ENCODE results near the genes SLC52A3 and C20orf202.

DNA sequence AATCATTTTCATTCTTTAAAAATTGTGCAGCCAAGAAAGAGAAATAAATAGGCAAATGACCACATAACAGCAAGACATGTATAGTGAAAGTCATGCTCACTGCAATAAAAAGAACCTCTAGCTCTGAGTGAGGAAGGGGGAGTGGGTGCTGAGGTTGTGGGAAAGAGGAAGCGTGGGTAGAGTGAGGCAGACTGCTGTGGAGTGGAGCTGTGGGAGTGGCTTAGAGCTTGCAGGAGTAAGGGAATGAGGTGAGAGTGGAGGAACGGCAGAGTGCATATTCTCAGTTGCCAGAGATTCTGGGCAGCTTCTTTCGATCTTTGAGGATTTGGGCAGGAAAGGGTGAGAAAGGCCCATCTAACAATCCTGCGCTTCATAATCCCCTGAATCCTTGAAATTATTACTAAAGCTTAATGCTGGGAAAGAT, 10.5 kb downstream of the DEFB129 start:
- PRO-cap = unidirectional peak, plus-strand start at position 238 of the sequence

DNA sequence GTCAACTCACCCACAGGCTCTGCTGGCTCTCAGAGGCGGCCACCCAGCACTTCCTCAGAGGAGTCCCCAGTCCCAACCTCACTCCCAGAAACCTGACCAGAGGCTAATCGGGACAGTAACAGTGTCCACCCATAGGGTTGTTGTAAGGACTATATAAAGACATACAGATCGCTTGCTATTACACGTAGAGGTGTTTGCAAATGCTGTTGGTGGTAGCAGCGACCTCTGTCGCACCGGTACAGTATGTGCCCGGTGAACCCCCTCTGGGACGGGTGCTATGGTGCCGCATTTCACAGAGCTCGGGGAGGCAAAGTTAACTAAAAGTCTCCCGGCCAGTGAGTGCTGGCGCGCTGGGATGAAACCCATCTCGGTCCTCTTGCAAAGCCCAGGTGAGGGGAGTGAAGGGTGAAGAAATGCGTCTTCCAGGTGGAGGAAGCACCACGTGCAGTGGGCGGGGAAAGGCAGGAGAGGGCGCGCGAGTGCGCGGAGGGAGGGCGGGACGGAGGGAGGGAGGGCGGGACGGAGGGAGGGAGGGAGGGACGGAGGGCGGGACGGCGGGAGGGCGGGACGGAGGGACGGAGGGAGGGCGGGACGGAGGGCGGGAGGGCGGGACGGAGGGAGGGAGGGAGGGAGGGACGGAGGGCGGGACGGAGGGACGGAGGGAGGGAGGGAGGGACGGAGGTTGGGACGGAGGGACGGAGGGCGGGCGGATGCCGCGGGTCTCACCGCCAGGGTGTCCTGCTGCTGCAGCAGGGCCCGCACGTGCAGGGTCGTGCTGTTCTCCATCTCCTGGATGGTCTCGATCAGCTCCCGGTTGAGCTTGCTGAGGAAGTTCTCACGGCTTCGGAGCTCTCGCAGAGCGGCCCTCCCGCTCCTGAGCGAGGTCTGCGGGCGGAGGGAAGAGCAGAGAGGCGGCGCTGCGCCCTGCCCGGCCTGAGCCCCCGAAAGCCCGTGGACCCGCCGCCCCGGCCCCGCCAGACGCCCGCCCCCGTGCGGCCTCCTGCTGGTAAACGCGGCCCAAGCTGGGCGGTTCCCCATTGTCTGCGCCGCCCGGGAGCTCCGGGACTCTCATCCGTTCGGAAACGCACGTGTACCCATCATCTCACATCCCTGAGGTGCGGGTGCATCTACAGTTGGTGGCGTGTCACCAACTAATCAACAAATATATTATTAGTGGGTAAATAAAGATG, 11.7 kb downstream of the C20orf96 start:
- PRO-cap = unidirectional peak, plus-strand start at position 690 of the sequence

GRCh38 chr20:435593-436316, 26.6 kb downstream of the TBC1D20 start:
- PRO-cap = no peak

- PRO-cap = no peak
Observed at GRCh38 chr20:508439-508687, 35.2 kb downstream of the CSNK2A1 start.

DNA sequence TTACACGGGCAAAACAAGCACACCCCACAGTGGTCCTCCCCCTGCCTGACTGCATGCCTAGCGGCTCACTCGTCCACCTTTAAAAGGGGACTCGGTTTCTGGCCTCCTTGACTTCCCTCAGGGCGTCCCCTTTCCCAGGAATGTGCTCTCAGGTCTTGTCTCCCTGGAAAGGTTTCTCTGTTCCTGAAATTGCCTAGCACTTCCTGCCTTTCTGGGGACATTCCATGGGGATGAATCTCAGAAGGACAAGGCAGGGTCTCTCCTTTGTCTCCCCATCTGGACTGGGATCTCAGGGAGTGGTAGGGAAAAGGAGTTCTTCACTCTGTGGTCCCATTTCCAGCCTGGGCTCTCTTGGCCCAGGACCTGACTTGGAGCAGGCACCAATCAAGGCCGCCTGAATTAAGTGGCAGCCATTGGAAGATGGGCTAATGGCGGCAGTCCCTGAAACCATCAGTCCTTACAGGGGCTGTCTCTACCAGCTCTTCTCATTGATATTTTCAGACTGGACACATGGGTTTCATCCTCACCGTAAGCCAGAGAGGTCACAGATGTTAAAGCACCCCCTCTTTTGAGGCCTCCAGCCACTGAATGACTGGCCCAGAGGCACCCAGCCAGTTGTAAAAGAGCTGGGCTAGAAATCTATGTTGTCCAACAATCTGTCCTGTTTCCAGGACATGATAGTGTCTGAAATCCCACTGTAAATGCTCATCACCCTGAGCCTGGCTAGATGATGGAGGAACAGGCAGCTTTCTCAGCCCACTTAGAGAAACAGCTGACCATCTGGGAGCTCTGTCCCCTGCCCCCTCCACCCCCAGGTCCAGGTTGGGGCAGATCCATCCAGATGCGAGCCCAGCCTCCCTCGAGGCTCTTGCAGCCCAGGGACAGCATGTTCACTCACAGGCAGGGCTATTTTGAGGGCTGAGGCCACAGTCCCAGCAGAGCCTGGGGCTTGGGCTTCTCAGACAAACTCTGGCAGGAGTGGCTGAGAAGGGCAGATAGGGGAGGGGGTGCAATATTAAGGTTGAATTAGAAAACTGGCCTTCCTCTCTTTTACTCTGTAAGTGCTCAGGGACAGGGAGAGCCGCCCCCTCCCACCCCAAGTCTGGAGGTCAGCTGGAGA, 4.5 kb downstream of the TCF15 start:
- PRO-cap = no peak

DNA sequence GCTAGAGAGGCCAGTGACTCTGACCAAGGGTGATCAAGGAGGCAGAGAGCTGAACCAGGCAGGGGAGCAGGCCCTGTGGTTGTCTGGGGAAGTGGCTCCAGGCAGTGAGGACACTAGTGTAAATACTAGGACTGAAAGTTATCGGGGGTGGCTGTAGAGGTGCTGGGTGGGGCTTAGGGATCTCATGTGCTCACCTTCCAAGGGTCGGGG, 1.0 kb downstream of the SRXN1 start:
- PRO-cap = no peak

- PRO-cap = no peak
Observed at GRCh38 chr20:710135-710509, 34.5 kb upstream of the SCRT2 start.

DNA sequence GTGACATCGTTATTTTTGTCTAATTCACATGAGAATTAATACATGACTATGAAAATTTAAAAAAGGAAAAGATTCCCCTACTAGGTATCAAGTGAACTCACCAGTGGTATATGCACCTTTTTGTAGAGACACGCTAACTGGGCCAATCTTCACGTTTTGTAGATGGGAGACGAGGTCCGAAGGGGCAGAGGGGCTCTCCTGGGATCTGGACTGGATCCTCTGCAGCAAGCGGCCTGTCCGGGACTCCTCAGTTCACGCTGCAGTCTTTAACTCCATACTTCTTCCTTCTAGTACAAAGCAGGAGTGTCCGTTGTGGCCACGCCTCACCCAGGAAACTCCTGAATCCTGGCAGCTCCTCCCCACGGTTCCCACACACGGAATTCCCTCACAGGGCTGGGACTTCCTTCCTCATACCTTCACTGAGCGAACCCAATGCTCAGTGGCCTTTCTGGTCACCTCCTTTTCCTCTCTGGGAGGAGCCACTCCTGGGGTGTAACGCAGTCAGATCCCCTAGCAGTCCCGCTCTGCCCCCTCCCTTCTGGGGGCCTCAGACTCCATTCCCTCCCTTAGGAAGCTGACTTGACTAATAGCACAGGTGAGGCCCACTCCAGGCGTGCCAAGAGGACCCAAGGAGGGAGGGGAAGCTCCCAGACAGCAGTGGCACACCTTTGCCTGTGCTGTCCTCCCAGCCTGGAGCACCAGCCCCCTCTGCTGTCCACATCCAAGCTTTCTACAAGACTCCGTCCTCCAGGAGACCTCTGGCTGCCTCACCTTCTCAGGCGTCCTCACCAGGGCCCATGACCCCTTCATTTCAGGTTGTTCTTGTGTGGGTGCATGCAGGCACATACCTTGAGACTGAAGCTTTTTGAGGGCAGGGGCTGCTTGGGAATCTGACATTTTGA, at the start of gene SLC52A3:
TSS of gene SLC52A3 (minus strand) at position 305 of the 902 bp plus-strand sequence.
- PRO-cap = bidirectional peak, plus-strand start at position 482 of the sequence, minus-strand start at position 289 of the sequence

- PRO-cap = no peak
Observed at GRCh38 chr20:1203446-1203607, at the start of gene C20orf202. TSS of gene C20orf202 (plus strand) at chr20:1203454.

GRCh38 chr20:1215695-1216108, 10.1 kb upstream of the RAD21L1 start:
- PRO-cap = no peak

- PRO-cap = no peak
Observed at GRCh38 chr20:1313377-1314088, 15.4 kb downstream of the SDCBP2 start.

DNA sequence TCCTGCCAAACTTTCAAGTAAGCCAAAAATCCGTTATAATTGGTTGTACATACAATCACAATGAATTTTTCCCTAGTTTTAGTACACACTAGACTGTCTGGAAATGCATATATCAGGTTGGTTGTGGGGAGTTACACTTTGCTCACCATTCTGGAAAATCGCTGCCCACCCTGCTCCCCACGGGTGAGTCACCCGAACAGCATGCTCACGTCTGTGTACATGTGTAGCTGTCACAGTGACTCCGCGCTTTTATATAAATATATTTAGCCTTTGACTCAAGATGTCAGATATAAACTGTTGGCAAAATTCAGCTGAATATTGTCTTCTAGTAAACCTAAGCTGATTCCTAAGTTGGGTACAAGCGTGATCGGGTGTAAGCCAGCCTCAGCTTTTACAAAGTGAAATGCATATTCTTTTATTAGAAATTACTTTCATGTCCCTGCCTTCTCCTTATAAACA, 4.4 kb downstream of the SDCBP2 start:
- PRO-cap = no peak

DNA sequence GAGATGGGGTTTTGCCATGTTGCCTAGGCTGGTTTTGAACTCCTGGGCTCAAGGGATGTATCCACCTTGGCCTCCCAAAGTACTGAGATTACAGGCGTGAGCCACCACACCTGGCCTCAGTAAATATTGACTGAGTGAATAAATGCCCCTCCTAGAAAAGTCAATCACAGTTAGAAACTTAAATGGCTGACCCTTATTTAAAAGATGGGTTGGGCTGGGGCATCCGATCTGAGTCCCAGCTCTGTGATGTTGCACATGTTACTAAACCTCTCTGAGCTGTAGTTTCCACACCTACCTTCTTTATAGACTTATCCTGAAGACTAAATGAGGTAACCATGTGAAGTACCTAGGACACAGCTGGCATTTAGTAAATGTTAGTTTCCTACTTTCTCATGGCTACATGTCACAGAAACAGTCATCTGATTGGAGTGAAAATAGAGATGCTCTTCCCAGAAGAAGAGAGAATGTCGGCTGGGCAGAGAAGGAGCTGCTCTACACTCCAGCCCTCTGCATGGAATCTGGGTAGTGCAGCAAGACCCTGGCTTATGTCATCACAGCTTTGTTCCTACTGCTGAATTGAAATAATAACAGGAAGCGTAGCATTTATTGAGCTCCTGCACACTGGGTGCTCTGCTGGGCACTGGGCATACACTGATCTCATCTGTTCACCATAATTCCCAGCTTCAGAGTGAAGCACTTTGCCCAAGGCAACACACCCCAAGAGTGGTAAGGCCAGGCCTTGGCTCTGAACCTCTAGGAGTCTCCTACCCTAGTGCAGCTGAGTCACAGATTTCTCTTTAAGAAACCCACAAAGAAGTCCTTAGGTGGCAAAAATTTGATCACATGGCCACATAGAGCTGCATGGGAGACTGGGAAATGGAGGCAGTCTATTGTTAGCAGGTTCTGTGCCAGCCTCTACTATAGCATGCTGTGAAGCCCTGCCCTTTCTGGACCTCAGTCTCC, 3.7 kb upstream of the SDCBP2 start:
- PRO-cap = bidirectional peak, plus-strand start at position 686 of the sequence, minus-strand start at position 520 of the sequence

GRCh38 chr20:1467375-1468439, 1.1 kb upstream of the NSFL1C start:
- PRO-cap = unidirectional peak, minus-strand start at chr20:1467680; unidirectional peak, plus-strand start at chr20:1468039

- PRO-cap = no peak
Observed at GRCh38 chr20:1493570-1493980, 2.4 kb upstream of the SIRPB2 start.

DNA sequence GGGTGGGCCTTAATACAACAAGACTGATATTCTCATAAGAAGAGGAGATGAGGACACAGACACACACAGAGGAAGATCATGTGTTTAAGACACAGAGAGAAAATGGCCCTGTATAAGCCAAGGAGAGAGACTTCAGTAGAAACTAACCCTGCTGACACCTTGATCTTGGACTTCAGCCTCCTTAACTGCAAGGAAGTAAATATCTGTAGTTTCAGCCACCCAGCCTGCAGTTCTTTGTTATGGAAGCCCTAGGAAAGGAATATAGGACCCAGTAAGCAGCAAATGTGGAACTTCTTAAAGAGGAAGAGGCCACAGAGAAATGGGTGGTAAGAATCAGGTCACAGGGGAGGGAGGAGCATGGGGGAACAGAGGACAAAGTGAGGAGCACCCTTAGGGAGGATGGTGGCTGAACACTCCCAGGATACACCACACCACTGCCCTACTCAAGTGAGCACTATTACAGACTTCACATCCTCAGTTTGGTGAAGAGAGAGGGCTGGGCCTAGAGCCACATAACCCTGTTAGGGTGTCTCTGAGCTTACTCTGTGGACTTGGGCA, 735 bp downstream of the SIRPB1 start:
- PRO-cap = no peak

GRCh38 chr20:1669044-1669665, 11.6 kb upstream of the SIRPG start:
- PRO-cap = no peak

DNA sequence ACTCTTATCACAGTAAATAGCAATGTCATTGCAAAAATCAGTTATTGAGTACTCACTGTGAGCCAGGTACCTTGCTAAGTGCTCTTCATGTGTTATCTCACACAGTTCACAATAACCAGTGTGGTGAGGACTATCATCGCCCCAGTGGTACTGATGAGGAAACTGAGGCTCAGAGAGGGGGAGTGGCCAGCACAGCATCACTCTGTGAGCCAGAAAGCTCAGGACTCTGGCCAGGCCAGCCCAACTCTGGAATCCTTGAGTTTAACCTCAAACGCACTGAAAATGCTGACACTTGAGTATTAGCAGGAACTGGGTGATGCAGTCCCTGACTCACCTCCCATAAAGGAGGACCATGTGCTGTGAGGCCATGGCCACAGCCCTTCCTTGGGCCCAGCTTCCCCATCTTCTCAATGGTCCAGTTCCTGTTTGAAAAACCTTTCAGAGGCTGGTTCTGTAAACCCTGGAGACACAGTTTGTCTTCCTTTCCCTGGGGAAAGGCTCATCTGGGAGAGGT, 74.6 kb upstream of the SIRPA start:
- PRO-cap = unidirectional peak, plus-strand start at position 441 of the sequence

DNA sequence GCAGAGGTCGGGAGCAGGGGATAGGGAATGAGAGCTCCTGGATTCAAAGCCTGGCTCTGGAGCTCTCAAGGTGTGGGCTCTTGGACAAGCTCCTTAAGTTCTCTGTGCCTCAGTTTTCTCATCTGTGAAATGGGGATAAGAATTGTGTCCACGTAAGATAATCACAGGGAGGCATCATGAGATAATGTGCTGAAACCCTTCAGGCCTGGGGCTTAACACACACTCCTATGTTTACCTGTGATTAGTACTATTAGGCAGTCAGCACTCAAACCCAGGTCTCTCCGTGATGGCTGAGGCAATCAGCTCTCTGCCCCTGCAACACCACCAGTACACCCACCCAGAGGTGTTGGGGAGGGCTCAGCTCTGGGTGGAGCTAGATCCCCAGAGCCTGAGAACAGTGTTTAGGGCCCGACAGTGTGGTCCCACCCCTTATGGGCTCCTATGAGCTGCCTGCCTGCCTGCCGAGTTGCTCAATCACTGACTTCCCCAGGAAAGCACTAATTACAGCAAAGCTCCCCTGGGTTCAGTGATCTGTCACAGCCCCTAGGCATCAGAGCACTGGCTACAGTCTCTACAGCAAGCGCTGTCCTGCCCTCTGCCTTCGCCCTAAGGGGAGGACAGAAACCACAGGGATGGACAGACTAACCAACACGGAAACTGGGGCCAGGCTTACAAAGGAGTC, 6.2 kb upstream of the SIRPA start:
- PRO-cap = unidirectional peak, plus-strand start at position 526 of the sequence

- PRO-cap = no peak
Observed at GRCh38 chr20:1896160-1896683, 1.0 kb downstream of the SIRPA start.

All from sciatic nerve (tissue), 1 donor.